Measurements from ENCODE around the genes SLC35A1, RNGTT, RRAGD and ANKRD6.

GRCh38 chr6:86897253-86897523 lies 40.1 kb upstream of the HTR1E start:
- RAMPAGE, long total RNA, result no peak
- RRBS, result no CpG with 5 or more reads among the region's 8 CpGs

- RAMPAGE, long total RNA, result no peak
- RRBS, result no CpG with 5 or more reads among the region's 45 CpGs
Observed at GRCh38 chr6:87155831-87156832, 767 bp downstream of the ZNF292 start.

GRCh38 chr6:87184541-87184823 lies 29.1 kb downstream of the ZNF292 start:
- RAMPAGE, long total RNA, result no peak
- RRBS, result no CpG with 5 or more reads among the region's 1 CpG

- RAMPAGE, long total RNA, result no peak
- RRBS, result no CpG with 5 or more reads among the region's 12 CpGs
Observed at GRCh38 chr6:87193207-87194489, 38.3 kb downstream of the ZNF292 start.

DNA sequence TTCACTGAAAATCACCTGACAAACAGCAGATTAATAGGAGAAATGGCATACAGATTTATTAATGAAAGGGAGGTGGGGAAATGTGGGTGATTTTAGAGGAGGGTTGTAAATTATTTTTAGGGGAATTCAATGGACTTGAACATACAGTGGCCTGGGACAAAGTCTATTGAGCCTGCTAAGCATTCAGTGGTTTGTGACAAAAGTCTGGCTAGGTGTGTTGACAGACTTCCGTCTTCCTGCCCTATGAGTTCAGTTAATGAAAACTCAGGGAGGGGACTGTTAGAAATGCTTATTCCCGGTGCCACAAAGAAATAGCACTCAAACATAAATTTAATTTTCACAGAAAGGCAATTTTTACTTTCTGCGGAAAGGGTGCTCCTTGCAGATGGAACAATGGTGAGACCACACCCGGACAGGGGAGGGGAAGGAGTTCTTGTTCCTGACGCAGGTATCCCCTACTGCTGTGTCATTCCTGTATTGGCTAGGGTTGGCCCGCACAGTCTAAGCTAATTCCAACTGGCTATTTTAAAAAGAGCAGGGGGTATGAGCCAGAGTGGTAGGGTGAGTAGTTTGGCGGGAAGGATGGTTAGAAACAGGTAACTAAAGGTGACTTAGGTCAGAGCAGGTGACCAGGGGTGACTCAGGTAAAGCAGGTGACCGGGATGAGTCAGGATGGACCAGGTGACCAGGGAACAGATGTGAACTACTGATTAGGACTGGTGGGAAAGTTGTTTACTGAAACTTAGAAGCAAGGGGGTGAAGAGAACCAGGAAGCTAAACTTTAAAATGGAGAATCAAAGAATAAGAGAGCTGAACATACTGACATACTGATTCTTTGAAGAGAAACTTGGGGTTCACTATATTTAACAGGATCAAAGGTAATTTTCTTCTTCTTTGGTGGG lies 57.9 kb downstream of the ZNF292 start:
- RAMPAGE, long total RNA, result no peak
- RRBS, result 87% methylated on average over 1 of the region's 8 CpGs

DNA sequence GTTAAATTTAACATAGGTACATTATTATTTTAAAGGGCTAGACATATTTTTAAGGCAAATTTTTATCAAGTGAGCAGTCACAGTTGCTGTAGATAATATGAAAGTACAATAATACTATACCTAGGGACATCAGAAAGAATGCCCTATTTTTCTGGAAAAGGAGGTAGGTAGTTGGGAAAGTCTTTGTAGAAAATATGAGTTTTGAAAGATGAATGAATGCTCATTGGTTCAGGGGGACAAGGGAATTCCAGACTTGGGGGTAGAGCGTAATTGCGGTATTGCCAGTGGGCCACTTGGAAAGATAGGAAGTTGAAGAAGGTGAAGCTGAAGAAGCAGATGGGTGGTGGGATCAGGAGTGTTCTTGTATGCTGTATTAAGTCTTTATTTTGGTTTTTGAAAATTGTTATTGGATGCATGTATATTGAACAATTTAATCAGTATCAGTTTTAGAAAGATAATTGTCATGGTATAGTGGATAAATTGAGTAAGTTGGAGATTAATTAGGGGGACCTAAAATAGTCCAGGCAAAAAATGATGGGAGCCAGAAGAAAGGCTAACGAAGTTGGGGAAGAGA lies 57.9 kb upstream of the SMIM8 start:
- RAMPAGE, long total RNA, result no peak
- RRBS, result no CpG with 5 or more reads among the region's 3 CpGs

- RAMPAGE, long total RNA, result no peak
- RRBS, result 7% methylated on average over 1 of the region's 21 CpGs
Observed at GRCh38 chr6:87322724-87323404, 476 bp downstream of the SMIM8 start.

GRCh38 chr6:87472320-87473293 lies at the start of gene SLC35A1:
SLC35A1 (plus strand) TSS chr6:87472974.
- RAMPAGE, long total RNA, result start-site peak on the plus strand at chr6:87472970-87472997, 21 and 151 reads in 2 replicates
- RRBS, result 1% methylated on average over 18 of the region's 68 CpGs

DNA sequence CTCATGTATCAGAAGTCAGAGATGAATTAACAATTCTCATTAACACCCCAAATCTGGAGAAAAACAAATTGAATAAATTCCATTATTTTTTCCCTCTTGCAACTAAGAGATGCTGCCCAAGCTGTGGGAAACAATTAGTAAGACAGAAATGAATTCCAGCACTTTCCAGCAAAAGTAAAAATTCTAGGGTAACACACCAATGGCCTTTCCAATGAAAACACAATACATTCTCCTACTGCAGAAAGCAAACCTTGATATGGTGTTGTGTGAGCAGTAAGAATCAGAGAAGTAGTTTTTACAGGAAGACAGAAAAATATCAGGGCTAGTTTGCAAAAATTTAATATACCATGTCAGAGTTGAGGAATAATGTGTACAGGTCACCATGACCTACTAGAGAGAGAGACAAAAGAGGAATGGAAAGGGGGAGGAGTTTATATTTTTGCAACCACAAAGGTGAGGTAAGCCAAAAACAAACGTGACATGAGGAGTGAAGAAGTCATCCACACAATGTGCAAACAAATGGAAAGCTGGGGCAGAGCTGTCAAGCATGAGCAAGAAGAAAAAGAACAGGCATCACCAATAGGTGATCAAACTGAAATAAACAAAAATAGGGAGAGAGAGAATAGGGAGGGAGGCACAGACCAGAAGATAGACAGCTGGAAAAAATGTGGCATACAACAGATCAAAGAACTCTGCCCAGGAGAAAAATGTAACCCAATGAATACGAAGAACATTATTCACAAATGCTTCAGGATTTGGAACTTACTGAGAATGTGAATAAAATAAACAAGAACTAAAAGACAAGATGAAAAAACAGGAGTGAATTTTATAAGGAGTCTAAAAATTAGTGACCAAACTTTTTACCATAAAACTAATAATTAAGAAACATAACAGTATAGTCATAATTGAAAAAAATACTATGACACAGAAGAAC lies 15.6 kb downstream of the RARS2 start:
- RAMPAGE, long total RNA, result no peak
- RRBS, result no CpG with 5 or more reads among the region's 2 CpGs

DNA sequence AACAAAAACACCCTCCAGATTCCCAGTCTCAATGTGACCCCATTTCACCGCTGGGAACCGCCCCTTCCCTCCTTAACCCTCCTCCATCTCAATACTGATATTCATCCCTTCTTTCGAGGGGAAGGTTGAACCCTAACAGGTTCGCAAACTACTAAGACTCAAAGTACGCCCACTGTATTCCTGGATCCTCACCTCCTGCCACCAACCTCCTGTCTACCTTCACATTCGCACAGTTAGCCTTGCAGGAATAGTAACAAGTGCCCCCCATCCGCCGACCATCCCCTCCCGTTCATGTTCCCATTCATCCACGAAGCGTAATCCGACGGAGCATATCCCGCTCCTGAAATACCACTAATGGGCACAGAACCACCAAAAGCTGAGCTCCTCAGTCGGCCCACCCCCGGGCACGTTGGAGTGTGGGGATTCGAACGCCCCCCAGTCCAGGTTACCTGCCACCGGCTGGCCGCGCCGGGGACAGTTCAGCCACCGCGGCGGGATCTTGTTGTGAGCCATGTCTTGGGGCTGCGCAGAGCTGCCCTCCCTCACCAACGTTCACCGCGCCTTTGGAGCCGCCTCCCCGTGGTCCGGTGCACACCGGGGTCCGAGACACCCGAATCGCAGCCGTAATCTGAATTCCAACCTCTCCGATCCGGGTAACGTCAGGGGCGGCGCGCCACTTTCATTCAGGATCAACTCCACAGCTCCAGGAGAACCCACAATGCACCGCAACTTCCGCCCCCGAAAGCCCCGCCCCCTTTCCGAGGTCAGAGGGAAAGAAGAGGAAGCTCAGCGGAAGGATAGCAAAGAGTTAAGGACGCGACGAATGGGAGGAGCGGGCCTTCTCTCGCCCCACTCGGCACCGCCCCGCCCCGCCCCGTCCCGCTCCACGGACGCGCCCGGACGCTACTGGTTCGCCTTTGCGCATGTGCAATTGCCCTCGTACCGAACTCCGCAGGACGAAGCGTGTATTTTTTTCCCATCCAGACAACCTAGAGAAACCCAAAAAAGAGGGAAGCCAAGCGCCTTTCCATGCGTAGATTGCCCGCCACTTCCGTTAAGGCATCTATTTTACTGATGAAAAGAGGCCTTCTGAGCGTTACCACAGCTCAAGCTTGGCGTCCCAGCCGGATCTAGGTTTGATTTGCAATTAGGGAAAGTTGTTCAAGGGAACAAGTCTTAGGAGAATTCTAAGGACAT lies at the start of gene RNGTT:
TSS of gene RNGTT (minus strand) at position 722 of the 1,197 bp plus-strand sequence.
- RAMPAGE, long total RNA, result start-site peak on the minus strand centred at position 695 of the sequence, 25 bp wide, 91 and 195 reads in 2 replicates
- RRBS, result 2% methylated on average over 12 of the region's 80 CpGs

DNA sequence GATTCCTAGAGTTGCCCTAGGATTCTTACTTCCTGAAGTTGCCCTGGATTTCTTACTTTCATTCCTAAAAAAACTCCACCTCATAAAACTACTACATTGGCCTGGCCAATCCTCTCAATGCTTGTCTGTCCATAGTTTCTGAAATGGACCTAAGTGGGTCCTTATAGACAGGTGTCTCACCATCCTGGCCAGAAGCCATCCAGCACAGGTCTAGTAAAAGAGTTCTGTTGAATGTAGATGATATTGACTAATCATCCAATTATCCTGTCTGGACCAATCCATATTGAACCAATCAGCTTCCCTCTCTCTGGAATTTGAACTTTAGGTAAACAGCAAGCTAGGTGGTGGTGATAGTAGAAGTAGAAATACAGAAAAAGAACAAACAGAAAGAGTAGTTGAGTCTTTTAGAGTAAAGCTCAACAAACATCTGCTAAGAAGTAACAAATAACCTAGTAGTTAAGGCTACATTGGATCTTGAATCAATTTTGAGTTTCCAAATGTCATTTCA lies 9.6 kb upstream of the PNRC1 start:
- RAMPAGE, long total RNA, result no peak

DNA sequence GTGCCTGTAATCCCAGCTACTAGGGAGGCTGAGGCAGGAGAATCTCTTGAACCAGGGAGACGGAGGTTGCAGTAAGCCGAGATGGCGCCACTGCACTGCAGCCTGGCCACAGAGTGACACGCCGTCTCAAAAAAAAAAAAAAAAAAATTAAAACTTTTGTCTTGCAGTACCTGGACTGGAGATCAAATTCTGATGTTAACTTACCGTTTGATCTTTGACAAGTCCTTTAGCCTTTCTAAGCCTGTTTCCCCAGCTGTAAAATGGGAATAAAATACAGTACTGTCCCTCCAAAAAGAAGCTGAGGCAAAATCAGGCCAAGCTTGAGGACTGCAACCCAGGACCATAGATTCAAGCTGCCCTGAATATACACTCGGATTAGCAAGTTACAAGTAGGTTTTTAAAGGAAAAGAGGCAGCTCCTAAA lies 1.5 kb upstream of the PNRC1 start:
- RAMPAGE, long total RNA, result no peak
- RRBS, result no CpG with 5 or more reads among the region's 7 CpGs

GRCh38 chr6:89231107-89231422 lies 13.9 kb upstream of the GABRR1 start:
- RAMPAGE, long total RNA, result no peak
- RRBS, result no CpG with 5 or more reads among the region's 15 CpGs

DNA sequence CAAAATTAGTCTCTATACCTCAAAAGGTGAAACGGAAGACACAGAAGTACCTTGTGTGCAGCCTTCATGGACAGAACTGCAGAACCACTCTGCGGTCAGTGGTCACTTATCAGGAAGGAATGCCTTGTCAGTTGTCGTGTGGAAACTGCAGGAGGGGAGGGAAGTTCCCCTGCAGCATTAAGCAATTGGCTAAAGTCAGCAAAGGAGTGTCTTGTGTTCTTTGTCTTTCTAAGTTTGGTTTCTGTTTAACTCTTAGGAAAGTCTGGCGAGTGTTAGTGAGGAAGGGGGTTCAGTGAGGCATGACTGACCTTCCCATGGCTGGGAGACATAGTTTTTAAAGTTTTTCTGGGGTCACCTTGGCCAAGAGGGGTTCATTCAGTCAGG lies 6.5 kb upstream of the GABRR2 start:
- RAMPAGE, long total RNA, result no peak
- RRBS, result no CpG with 5 or more reads among the region's 4 CpGs

DNA sequence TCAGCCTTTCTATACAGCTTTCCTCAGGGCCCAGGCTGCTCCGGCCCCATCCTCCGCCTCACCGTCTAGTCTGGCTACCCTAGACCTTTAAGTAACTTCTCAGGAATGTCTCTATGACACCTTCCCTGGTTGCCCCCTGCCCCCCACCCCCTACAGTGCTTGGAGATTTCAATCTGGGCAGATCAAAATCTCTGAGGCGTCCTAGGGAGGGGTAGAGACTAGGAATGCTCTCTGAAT lies 6.1 kb downstream of the UBE2J1 start:
- RAMPAGE, long total RNA, result no peak
- RRBS, result no CpG with 5 or more reads among the region's 4 CpGs

GRCh38 chr6:89412033-89412979 lies at the start of gene RRAGD:
RRAGD (minus strand) TSS chr6:89412273.
- RAMPAGE, long total RNA, result no peak
- RRBS, result 1% methylated on average over 39 of the region's 88 CpGs

DNA sequence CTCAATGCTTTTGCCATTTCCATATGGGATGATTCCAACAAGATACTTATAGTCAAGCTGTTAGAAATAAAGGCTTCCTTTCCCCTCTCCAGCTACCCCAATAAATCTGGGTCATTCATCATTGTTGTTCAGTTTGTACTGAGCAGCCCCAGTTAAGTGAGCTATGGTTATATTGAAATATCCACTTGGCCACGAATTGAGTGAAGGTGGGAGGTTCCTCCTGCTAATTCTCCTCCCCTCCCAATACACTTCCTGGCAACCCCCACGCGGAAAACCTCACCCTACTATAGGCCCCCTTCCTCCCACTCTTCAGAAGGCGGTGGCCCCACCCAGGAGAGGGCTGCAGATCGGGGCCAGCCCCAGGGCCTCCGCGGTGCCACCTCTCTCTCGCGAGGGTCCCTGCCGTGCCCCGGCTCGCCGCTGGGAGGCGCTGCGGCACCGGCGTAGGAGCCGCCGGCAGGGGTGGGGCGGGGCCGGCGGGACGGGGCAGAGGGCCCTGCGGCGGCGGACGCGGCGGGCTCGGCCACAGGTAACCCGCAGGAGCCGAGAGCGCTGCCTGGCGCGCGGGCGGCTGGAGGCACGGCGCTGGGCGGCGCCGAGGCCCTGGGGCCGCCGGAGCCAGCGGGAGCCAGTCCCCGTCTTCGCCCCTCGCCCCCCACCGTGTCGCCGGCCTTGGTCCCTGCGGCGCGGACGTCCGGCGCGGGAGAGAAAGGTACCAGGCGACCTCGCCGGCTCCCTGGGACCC lies at the start of gene ANKRD6:
TSS of gene ANKRD6 (plus strand) at position 489 of the 745 bp plus-strand sequence.
- RAMPAGE, long total RNA, result no peak
- RRBS, result 1% methylated on average over 8 of the region's 61 CpGs

DNA sequence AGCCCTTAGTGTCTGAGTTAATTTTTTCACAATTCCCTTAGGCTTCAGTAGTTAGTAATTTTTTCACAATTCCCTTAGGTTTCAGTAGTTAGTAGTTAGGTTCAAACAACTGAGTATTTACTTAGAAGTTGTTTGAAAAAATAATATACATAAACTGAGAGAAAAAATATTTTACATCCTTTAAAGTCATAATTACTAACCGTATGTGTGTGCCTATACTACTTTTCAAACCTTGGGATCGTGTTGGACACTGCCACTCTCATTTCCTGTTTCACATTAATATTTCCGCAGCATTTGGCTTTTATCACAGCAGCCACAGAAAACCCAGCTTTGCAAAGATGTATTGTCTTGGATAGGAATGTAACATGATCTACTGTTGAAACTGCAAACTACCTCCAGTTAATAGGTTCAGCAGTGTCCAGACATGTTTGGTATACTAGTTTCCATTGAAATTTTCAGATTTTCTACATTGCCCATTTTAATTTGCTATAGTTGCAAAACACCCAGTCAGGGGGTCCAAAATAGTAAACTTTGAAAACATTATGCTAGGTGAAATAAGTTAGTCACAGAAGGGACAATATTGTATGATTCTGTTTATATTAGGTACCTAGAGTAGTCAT lies 3.2 kb downstream of the ANKRD6 start:
- RAMPAGE, long total RNA, result no peak
- RRBS, result no CpG with 5 or more reads among the region's 3 CpGs

DNA sequence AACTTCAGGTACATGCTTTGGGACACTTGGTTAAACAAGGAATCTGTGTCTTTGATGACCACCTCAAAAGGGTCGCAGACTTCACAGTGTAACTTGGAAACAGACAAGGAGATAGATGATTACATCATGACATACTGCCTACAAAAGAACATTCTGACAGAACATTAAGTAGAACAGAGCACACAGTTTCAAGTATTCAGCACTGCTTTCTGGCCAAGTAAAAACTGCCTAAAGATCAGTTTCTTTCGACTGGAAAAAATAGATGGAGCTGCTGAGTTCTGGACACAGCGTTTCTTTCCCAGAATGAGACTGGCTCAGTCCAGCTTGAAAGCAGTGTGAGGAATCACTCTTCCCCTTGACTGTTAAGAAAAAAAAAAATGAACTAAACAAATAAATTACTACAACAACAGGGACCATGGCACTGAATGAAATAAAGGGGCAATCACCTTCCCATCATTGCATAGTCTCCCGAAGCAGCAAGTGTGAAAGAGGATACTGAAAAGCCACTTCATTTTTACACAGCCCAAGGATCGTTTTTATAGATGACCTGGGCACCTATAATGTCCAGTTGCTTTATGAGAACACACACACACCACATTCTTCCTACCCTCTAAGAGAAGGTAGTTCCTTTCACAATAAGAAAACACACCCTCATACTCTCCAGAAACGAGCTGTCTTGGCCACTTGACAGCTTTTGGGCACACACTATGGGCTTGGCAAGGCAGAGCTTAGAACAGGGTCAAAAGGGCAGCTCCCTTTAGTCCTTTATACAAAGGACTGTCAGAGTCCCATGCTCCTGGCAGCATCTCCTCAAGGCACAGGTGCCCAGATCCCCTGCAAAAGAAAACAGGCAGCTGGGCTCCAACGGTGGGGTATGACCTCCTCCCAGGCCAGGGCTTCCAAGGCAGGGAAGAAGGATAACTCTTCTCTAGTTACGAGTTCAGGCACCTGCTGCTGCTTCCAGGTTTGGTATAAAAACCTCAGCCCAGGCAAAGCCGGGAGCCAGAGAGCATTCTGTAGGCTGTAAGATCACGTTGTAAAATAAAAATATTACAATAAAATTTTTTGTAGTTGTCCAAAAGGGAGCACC lies 4.7 kb upstream of the LYRM2 start:
- RAMPAGE, long total RNA, result no peak
- RRBS, result no CpG with 5 or more reads among the region's 10 CpGs

DNA sequence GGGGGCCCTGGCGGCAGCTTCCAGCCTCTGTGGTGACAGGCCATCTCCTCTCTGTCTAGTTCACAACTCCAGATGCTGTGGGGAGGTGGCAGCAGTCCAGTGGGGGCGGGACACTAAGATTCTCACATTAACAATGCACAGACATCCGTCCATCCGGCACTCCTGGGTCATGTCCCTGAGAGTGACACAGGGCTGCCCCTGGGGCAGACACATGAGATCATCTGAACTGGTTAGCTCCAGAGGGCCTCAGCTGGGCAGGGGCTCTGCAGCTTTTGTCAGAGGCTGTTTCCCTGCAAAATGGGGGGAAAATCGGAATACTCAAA lies 91.0 kb downstream of the GJA10 start:
- RAMPAGE, long total RNA, result no peak
- RRBS, result no CpG with 5 or more reads among the region's 5 CpGs

Data from epithelial cell of alveolus of lung (primary cell).